Mesothelial cell of epicardium (in vitro differentiated cells): Measurements from ENCODE around the genes AGXT and MAB21L4.

DNA sequence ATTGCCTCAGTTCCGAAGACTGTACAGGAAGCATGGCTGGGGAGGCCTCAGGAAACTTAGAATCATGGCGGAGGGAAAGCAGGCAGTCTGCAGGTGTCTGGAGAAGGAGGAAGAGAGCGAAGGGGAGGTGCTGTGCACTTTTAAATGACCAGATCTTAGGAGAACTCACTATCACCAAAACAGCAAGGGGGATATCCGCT lies 13.5 kb downstream of the CAPN10 start:
- PRO-cap, result no peak

DNA sequence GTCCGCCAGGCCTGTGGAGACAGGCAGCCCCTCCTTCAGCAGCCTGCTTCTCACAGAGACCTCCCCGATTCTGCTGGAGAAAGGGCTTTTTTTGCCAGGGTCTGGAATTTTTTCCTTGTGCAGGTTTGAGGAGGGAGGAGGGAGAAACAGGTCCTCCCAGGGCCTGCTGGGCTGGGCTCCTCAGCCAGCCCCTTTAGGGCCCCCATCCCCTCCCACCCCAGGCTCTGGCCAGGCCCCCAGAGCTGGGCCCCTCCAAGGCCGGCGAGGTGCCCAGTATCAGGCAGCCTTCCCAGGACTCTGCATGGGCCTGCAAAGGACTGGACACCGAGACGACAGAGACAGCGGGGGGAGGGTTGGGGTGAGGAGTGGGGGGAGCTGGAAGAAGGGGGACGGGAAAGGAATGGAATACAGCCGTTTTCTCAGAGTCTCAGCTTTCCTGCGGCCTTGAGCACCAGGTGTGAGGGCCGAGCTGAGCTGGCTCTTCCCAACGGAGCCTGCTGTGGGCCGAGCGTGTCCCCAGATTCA lies 27.8 kb downstream of the KIF1A start:
- PRO-cap, result no peak

DNA sequence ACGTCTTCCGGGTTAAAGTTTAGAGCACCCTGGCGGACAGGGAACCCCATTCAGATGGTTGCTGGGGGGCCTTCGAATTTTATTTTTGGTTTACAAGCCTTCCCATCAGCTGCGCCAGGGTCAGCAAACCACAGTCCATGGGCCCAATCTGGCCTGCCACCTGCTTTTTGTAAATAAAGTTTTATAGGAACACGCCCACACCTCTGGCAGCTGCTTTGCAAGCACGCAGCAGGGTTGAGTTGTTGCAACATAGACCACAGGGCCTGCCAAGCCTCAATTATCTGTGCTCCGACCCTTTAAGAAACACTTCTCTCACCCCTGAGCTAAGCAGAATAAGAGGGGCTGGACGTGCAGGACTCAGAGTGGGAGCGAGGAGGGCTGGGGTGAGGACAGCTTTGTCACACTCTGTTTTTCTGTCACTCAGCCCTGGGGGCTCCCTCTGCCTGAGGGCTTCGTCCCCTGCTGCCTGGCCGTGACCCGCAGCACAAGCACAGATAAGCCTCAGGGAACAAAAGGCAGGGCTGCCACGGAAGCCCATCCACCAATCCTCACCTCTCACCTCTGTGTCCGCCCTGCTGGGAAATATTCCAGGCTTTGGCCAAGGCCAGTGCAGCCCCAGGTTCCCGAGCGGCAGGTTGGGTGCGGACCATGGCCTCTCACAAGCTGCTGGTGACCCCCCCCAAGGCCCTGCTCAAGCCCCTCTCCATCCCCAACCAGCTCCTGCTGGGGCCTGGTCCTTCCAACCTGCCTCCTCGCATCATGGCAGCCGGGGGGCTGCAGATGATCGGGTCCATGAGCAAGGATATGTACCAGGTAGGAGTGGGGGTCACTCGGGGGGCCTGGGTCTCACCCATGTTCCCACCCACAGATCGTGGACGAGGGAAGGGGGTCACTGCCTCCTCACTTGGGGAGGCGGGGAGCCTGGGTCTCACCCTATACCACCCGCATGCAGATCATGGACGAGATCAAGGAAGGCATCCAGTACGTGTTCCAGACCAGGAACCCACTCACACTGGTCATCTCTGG lies at the start of gene AGXT:
TSS of gene AGXT (plus strand) at position 607 of the 1,026 bp plus-strand sequence.
- PRO-cap, result no peak

- PRO-cap, result no peak
Observed at GRCh38 chr2:240895839-240896538, at the start of gene MAB21L4. Gene MAB21L4, minus strand, starts transcription at chr2:240896156.

GRCh38 chr2:241035245-241036026 lies 37.0 kb downstream of the SNED1 start:
- PRO-cap, result no peak

- PRO-cap, result no peak
Observed at GRCh38 chr2:241057339-241057899, 44.7 kb downstream of the MTERF4 start.

- PRO-cap, result no peak
Observed at GRCh38 chr2:241110333-241111144, 8.5 kb upstream of the MTERF4 start.

DNA sequence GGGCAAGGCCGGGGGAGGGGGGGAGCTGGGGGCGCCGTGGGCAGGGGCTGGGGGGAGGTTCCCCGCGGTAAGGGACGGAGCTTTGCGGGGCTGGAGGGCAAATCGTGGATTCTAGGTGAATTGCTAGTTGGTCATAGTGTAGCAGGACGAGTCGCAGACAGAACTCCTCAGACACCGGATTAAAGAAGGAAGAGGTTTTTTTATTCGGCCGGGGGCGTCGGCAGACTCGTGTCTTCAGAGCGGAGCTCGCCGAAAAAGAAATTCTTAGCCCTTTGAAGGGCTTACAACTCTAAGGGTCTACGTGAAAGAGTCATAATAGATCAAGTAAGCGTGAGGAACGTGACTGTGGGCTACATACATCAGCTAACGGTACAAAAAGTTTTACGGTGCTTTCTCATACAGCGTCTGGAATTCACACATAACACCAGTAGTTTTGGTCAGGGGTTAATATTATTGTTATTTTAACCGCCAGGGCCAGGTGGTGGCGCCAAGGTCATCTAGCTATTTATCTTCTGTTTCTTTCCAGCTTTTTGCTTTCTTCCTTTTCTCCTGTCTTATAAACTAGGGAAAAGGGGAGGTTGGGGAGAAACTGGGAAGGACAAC lies 30.1 kb downstream of the ANO7 start:
- PRO-cap, result no peak

- PRO-cap, result no peak
Observed at GRCh38 chr2:241224142-241224513, 35.7 kb downstream of the ANO7 start.

DNA sequence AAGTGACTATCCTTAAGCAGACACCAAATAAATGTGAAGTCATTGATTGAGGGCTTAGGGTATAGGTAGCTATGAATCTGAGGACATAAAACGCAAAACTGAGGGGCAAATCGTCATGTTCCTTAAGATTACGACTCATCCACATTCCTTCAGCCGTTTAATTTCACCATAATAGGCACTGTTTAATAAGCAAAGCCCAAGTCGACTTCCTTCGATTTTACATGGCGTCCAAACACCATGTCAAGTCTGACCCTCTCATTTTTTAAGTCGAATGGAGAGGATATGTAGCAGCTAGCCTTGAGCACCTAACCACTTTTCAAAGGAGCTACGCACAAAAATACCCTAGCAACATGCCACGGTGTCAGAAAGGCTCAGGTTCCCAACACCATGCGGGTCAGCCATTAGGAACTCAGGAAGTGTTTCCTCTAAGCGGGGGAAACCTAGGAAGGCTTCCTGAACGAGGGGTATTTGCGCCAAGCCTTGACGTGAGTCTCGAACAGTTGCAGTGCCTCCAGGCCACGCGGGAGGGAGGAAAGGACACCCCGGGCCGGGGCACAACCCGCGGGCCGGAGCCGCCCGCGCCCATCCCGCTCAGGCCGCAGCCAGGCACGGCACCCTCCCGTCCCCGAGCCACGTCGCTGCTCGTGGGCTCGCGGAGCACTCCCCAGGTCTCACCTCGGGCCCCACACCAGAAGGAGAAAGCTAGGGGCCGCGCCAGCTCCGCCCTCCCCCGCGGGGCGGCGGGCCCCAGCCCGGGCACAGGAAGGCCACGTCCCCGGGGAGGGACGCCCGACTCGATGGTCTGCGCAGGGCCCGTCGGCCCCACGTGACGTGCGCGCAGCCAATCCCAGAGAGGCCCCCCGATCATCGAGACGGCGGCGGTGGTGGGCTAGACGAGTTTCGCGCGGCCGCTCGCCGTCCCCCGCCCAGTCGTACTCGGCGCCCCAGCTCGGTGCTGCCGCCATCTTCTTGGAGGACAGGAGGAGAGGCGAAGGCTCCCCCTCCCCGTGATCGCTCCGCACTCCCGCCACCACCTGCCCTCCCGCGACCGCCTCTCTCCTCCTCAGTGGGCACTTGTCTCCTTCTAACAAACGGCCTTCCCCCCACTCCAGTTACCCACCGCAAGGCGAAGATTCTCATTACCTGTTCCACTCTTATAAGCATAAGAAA lies 660 bp downstream of the HDLBP start:
- PRO-cap, result bidirectional peak, plus-strand start at position 870 of the sequence, minus-strand start at position 799 of the sequence

- PRO-cap, result no peak
Observed at GRCh38 chr2:241453950-241454597, 54.3 kb downstream of the STK25 start.

- PRO-cap, result no peak
Observed at GRCh38 chr2:241488796-241489037, 19.7 kb downstream of the STK25 start.

DNA sequence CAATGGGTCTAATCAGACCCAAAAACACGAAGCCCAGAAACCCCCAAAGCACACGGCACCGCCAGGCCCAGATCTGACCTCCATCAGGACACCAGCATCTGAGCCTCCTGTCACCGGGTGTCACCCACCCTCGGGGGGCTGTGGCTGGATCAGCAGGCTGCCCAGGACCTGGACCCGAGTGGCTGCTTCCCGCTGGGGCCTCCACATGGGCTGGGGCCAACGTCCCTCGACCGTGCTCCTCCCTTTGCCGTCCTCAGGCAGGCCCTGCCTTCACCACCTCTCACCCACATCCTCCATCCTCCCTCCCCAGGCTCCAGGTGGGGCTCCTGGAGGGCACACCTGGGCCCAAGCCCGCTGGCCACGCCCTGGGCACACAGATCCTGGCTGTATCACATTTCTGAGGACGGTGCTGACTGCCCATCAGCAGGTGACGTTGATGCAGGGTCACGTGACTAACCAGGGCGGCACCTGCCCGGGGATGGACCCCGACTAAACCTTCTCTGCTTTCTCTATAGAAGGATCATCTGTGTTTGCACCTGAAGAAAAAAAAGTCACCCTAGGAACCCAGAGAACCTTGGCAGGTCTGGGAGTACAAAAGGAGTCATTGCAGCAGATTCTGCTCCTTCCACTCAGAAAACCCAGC lies 11.4 kb downstream of the STK25 start:
- PRO-cap, result no peak

GRCh38 chr2:241666508-241667011 lies 20.1 kb downstream of the DTYMK start:
- PRO-cap, result no peak

- PRO-cap, result no peak
Observed at GRCh38 chr2:241758924-241759420, 17.6 kb upstream of the GAL3ST2 start.

- PRO-cap, result no peak
Observed at GRCh38 chr2:241773683-241773937, 3.0 kb upstream of the GAL3ST2 start.